Pulmonary artery (tissue), 1 donor: ENCODE measurements around the genes MRGPRG and RHOG.

- PRO-cap: unidirectional peak, plus-strand start at chr11:2566923
These were observed 122.0 kb downstream of the KCNQ1 start for GRCh38 chr11:2566813-2567124.

DNA sequence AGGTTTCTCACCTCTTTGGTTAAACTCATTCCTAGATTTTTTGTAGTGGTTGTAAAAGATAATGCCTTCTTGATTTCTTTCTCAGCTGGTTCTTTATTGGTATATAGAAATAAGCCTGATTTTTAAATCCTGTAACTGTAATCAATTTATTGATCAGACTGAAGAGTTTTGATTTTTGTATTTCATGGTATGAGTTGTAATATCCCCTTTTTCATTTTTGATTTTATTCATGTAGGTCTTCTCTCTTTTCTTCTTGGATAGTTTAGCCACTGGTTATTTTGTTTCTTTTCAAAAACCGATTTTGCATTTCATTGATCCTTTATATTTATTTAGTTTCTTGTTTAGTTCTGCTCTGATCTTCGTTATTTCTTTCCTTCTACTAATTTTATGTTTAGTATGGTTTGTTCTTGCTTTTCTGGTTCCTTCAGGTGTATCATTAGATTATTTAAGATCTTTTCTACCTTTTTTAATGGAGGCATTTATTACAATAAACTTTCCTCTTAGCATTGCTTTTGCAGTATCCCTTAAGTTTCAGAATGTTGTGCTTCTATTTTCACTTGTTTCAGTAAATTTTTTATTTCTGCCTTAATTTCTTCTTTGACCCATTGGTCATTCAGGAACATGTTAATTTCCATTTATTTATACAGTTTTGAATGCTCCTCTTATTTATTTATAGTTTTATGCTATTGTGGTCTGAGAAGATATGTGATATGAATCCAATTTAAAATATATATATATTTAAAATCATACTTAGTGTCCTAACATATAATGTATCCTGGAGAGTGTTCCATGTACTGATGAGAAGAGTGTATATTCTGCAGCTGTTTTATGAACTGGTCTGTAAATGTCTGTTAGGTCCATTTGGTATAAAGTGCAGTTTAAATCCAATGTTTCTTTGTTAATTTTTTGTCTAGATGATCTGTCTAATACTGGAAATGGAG, 197.8 kb downstream of the KCNQ1 start:
- PRO-cap: no peak

DNA sequence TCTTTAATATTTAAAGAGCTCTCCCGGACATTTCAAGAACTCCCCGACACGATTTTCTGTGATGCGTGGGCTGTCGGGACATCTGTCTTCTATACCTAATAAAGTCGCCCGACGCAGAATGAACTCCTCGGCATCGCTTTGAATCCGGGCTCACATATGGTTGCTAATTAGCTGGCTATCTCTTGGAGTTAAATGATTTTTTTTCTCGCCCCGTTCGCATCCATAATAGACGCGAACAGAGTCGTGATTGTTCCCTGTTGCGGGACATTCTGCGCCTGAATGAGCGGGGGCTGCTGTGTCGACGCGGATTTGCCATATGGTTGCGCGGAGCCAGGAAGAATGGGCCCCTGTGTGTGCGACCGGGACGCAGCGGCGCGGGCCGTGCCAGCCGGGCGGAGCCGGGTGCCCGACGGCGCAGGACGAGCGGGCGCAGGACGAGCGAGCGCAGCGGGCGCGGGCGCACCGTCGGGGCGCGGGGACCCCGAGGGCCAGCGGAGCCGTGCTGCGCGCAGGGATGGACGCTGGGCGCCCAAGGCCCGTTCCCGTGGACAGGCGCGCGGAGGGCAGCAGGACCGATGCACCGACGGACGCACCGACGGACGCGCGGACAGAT, 16.4 kb downstream of the CDKN1C start:
- PRO-cap: no peak

GRCh38 chr11:2887037-2887519, 1.5 kb upstream of the CDKN1C start:
- PRO-cap: no peak

DNA sequence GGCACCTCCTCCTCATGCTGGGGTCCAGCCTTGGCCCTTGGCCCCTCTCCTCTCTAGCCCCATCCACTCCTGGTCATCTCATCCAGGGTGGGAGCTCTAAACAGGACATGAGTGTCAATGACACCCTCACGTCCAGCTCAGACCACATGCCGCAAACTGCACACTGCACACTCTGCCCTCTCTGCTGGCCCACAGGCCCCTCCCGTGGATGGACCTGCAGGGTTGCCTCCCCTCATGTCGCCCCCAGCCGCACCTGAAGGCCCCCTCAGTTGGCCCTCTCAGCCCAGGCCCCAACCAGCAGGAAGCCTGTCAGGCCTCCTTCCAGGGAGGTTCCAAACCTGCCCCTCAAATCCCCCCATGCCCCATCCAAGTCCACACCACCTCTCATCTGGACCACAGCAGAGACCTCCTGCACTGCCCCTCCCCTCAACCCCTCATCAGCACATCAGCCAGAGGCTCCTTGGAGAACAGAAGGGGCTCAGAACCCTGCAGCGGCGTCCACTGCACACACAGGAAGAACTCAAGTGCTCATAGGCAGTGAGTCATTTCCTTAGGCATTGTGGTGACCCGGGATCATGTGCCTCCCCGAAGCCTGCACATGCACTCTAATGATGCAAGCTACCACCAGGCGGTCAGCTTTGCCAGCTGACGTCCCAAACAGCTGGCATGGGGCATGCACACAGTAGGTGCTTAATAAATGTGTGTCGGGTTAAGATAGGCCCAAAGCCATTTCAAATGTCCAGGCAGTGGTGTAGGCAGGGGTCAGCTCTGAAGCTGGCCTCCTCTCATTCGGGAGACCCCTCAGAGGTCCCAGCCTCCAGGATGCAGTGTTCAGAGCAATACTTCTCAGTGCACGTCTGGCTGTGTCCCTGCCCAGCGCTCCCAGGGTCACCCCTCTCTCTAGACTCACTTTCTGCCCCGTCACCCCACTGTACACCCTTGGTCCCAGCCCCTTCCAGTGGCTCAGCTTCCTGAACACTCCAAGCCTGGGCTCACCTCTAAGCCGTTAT, 3.4 kb upstream of the SLC22A18 start:
- PRO-cap: unidirectional peak, minus-strand start at position 522 of the sequence

GRCh38 chr11:2903006-2903959, 1.2 kb downstream of the SLC22A18 start:
- PRO-cap: no peak

DNA sequence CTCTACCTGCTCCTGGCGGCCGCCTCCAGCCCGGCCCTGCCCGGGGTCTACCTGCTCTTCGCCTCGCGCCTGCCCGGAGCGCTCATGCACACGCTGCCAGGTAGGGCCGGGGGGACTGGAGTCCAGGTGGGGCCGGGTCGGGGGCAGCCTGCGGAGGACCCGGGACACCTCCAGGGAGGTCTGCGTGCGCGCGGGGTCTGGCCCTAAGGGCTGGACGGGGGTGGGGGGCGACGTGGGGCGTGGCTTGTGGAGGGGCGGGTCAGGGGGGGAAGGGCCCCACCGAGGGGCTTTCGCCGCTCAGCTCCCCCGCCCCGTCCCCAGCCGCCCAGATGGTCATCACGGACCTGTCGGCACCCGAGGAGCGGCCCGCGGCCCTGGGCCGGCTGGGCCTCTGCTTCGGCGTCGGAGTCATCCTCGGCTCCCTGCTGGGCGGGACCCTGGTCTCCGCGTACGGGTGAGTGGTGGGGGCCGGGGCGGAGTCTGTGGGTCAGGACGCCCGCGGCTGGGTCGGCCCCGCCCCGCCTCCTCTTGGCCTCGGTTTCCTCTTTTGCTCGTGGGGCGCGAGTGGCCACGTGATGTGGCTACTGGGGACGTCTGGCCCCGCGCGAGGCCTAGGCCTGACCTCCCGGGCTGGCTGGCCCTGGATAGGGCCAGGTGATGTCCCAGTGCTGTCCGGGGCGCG, 7.3 kb downstream of the SLC22A18 start:
- PRO-cap: no peak

DNA sequence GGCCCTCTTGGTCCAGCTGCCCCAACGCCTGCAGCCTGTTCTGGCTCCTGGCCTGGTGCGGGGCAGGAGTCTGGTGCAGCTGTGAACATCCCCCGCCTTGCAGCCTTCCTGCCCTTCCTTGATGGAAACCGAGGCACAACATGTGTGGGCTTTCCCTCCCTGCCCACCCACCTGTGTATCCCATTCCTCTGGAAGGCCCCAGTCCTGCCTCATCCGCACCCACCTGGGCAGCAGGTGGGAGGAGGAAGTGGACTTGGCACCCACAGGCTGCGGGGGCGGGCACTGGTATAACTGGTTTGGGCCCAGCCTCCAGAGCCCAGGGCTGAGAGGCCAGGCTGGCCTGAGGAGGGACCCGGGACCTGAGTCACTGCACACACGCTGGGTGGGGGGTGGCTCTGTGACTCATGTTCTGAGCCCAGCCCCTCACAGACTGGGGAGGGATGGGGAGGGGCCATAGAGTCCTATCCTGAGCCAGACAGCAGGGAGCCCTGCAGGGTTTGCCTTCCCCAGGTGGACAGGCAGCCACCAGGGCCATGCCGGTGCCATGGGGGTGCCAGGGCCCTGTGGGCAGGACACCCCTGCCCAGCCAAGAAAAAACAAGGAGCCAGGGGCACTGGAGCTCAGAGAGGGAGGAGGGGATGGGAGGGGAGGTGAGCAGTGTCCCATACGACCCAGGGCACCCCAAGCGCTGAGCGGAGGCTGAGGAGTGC, 10.4 kb downstream of the SLC22A18 start:
- PRO-cap: no peak

DNA sequence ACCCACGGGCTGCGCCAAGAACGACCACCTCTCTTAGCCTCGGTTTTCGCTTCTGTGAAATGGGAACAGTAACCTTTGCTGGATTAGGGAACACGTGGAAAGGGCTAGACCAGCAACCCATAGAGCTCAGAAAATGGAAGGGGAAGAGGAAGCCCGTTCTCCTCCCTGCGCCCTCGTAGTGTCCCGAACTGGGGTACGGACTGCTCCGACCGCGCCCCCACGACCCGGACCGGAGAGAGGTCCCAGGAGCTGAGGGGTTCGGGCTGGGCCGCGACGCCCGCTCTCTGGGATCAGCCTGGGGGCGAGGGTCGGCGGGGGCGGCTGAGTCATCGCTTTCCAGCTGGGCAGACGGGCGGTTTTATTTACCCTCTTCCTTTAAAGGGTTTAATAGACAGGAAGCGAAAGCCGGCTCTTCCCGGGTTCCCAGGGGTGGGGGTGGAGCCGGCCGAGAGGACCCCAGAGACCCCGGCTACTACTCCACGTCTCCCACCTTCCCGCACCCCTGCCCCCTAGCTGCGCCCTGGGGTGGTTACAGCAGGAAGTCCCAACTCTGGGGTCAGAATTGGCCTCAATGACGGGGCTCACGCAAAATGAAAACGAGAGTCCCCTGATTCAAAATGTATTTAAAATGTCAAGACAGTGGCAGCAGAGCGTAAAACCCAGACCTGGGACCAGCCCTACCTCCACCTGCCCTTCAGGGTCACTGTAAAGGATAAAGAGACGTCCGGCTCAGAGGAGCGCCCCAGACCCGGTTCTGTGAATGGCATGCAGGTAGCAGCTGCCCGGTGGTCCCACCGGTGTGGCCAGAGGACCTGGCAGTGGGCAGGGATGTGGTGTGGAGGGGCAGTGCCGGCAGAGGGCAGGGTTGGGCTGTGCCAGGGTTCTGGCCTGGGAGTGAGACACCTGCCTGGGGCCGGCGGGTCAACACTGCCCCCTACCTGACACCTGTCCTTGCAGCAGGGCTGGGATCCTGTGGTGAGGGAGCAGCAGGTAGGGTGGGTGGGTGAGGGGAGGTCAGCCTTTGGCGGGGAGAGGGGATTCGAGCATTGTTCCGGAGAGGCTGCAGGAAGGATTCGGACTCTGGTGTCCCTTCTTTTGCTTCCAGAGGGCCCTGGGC, 1.2 kb upstream of the PHLDA2 start:
- PRO-cap: no peak

DNA sequence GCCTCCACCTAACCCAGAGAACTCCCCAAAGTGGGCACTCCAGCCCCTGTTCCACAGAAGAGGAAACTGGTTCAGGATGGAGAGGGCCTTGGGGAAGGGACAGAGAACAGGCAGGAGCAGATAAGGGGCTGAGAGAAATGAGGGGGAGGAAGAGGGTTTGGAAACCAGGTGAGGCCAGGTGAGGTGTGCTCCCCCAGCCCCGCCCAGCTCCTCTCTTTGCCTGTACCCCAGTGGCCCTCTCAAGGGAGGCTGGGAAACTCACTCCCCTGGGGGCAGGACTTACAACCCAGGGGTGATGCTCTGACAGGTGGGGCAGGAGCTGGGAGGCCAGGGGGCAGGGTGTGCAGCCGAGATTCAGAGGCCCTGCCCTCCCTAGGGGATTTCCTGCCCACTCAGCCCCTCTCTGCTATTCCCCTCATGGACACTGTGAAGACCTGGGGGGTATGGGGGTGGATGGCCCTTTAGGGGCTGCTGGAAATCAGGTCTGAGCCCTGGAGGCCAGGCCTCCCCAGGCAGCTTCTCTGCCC, 2.4 kb upstream of the PHLDA2 start:
- PRO-cap: no peak

DNA sequence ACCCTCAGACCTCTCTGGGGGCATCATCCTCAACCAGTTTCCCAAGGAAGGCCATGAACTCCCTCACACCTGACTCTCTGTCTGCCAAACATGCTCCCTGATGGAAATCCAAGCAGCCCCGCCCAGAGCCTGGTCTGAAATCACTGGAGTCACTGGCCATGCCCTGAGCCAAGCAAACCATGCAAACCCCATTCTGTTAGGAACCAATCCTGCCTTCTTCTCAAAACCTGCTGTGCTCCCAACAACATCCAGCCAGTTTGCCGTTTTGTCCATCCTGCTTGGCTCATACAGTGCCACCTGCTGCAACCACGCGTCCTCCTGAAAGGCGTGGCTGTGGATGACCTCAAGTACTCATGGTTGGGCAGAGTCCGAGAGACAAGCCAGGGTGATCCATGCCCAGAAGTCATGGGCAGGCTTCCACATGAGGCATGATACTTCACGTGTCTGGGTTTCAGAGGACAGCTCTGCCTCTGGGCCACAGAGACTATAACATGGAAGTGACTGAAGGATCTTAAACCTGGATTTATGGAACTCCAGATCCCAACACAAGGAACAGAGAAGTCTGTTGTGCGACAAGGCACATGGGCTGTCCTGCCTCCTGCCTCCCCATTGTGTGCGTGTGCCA, 15.6 kb downstream of the CARS1 start:
- PRO-cap: no peak

GRCh38 chr11:3126482-3127105, 38.5 kb downstream of the OSBPL5 start:
- PRO-cap: no peak

DNA sequence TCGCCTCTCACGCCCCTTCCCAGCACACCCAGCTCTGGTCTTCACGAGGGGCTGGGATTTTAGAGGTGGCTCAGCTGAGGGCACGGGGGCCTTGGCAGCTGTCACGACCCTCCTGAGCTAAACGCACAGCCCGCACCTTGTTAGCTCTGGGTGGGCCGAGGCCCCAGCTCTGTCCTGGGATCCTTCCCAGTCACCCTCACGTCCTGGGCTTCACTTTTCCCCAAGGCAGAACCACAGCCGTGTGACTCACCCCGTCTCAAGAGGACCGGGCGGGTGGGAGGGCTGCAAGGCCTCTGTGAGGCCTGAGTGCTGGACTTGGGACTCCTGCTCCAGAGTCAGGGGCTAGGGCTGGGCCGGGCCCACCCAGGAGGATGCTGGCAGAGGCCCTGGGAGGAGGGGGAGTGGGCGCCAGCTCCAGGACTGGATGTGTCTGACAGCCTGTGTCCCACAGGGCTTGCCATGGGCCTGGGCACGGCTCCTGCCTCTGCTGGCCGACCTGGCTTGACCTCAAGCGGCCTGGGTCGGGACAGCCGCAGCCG, 18.2 kb downstream of the OSBPL5 start:
- PRO-cap: no peak

- PRO-cap: no peak
These were observed at the start of gene MRGPRG for GRCh38 chr11:3218549-3219016. Gene MRGPRG, minus strand, starts transcription at chr11:3218813.

- PRO-cap: no peak
These were observed 76.7 kb upstream of the ZNF195 start for GRCh38 chr11:3455736-3456018.

DNA sequence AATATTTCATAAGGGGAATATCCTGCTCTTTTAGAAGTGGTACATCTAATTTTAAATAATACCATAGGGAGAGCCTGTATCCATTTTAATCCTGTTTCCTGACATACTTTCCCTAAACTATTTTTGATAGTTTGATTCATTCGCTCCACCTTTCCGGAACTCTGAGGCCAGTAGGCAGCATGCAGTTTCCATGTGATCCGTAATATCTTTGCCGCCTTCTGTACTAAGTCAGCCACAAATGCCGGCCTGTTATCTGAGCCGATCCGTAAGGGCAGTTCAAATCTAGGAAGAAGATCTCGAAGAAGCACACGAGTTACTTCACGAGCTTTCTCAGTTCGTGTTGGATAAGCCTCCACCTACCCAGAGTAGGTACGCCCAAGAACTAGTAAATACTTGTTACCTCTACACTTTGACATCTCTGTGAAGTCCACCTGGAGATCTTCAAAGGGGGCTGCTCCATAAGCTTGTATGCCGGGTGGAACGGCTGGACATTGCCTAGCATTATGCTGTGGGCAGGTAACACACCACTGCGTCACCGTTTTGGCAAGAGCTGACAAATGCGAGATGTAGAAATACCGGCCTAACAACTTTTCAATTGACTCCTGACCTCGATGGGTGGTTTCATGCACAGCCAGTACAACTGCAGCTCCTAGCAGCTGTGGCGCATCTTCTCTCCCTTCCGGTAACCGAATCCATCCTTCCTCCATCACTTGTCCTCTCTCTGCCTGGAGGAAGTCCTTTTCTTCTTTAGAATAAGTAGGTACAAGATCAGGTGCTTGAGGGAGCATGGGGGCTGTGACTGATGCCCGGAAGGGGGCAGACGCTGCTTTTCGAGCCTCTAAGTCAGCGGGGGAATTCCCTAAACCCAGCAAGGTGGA, 97.8 kb upstream of the ZNF195 start:
- PRO-cap: no peak

- PRO-cap: no peak
These were observed 15.7 kb downstream of the PGAP2 start for GRCh38 chr11:3823953-3824599.

- PRO-cap: no peak
These were observed 15.8 kb downstream of the RHOG start for GRCh38 chr11:3824600-3825674.

DNA sequence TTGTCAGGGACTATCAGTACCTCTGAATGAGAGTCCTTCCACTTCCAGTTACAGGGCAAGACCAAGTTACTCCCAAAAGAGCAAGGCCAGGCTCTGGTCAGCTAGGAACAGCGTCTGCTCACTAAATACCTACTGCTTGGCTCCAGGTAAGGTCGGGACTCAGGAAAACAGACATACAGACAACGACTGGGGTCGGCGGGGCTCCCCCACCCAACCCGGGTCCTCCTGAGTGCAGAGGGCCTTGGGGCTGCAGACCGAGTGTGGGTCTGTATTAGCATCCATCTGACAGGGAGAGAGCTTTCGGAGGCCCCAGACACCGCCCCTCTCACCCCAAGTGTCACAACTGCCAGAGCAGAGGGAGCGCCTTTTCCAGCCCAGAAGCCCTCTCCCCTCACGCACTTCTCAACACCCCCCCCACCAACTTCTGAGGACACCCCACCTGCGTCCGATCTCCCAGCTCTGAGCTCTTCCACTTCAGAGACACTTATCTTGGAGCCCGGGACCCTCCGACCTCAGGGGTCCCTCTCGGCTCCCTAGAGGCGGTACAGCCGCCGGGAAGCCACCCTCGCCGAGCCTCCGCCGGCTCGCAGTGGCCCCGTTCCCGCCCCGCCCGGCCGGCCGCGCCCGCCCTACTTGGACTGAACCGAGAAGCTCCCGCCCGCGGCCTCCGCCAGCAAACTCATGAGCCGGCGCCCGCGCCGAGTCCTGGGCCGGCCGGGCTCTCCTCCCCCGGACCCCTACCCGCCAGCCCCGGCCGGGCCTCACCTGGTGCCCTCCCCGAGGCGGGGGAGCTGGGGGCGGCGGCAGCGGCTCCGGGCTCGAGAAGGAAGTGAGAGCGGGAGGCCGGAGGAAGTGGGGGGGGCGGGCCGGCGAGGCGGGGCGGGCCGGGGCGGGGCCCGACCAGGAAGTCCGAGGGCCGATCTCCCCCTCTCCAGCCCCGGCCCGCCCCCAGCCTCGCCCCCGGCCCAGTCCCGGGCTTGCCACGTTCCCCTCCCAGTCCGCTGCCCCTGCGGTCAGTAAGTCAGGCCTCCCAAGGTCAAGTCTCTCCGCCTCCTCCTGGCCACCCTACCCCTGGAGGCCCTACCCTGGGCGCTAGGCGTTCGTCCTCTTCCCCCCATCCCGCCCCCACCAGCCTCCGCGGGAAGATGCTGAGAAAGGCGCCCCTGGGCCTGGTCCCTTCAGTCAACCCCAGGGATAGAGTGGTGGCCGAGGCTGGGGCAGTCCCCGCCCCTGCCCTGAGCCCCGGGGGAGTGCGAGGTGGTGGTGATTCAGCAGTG, at the start of gene RHOG:
Gene RHOG, minus strand, starts transcription at position 831 of the 1,277 bp plus-strand sequence.
- PRO-cap: bidirectional peak, plus-strand start at position 903 of the sequence, minus-strand start at position 826 of the sequence

DNA sequence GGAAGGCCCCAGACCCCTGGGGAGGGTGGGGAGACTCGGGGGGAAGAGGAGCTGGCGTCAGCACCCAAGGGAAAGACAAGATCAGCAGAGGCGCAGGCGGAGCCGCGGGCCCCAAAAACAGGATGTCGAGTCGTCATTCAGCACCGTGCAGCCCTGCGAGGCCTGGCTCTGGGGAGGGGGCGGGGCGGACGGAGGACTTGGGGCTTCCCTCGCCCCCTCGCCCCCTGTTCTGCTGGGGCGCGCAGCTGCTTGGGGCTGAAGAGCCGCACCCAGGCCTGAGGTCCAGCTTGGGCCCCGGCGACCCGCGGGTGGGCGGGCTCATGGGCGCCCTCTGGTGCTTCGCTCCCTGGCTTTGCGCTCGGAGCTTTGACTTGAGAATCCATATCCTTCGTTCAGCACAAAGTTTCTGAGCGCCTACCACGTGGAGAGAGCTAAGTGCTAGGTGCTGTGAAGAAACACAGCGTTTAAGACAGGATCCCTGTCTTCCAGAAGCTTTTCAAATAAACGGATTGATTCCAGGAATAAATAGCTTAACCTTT, 716 bp upstream of the RHOG start:
- PRO-cap: bidirectional peak, plus-strand start at position 31 of the sequence, minus-strand start at position 77 of the sequence; bidirectional peak, plus-strand start at position 164 of the sequence, minus-strand start at position 127 of the sequence